ENCODE measurements around a stretch of chr2.

- PRO-cap = no peak
These were observed 36.6 kb upstream of the HAAO start for GRCh38 chr2:42828940-42829330.

- PRO-cap = unidirectional peak, minus-strand start at chr2:42924915
These were observed 132.3 kb upstream of the HAAO start for GRCh38 chr2:42924485-42925279.

DNA sequence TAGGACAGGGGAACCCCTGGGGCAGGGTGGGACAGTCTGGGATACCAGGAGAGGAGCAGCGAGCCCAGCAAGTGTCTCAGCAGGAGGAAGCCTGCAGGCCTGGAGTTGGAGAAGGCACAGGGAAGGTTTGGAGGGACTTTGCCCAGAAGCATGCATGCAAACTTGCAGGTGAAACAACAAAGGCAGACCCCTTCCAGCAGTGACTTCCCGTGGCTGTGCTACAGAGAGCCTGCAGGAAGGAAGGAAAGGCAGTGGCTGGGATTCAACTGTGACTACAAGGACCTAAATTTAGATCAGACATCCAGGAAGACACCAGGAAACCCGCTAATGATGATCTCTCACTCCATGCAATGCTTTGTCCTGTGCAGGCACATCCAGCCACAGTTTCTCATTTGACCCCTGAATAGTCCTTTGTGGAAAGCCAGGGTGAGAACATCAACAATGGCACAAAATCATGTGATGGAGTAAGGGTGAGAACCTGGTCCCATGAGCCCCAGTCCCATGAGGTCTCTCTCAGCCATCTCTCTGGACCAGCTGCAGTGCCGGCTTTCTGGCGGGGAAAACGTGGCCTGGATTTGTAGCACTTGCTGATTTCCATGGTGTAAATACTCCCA is 158.8 kb upstream of the HAAO start:
- PRO-cap = no peak

GRCh38 chr2:42962507-42963152 is 170.2 kb upstream of the HAAO start:
- PRO-cap = no peak

GRCh38 chr2:43006343-43006705 is 213.9 kb upstream of the HAAO start:
- PRO-cap = no peak

GRCh38 chr2:43042085-43042411 is 184.4 kb downstream of the ZFP36L2 start:
- PRO-cap = no peak

- PRO-cap = no peak
These were observed 179.0 kb downstream of the ZFP36L2 start for GRCh38 chr2:43047330-43047837.

DNA sequence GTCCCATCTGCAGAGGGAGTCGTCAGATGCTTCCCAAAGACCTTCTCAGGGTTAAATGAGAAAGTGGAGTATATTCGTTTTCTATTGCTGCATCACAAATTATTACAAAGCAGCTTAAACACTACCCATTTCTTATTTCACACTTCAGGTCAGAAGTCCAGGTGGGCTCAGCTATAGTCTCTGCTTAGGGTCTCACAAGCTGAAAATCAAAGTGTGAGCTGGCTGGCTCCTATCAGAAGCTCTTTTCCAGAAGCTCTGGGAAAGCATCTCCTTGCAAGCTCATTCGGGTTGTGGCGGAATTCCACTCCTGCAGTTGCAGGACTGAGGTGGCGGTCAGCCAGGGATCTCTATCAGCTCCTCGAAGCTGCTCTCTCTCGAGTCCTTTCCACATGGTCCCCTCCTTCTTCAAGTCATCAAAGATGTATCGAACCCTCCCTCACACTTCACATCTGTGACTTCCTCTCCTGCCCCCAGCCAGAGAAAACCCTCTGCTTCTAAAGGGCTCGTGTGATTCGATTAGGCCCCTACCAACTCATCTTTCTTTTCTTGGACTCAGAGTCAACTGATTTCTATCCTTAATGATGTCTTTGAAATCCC is 141.8 kb downstream of the ZFP36L2 start:
- PRO-cap = no peak

GRCh38 chr2:43100732-43101712 is 125.4 kb downstream of the ZFP36L2 start:
- PRO-cap = bidirectional peak, plus-strand start at chr2:43101094, minus-strand start at chr2:43100992

DNA sequence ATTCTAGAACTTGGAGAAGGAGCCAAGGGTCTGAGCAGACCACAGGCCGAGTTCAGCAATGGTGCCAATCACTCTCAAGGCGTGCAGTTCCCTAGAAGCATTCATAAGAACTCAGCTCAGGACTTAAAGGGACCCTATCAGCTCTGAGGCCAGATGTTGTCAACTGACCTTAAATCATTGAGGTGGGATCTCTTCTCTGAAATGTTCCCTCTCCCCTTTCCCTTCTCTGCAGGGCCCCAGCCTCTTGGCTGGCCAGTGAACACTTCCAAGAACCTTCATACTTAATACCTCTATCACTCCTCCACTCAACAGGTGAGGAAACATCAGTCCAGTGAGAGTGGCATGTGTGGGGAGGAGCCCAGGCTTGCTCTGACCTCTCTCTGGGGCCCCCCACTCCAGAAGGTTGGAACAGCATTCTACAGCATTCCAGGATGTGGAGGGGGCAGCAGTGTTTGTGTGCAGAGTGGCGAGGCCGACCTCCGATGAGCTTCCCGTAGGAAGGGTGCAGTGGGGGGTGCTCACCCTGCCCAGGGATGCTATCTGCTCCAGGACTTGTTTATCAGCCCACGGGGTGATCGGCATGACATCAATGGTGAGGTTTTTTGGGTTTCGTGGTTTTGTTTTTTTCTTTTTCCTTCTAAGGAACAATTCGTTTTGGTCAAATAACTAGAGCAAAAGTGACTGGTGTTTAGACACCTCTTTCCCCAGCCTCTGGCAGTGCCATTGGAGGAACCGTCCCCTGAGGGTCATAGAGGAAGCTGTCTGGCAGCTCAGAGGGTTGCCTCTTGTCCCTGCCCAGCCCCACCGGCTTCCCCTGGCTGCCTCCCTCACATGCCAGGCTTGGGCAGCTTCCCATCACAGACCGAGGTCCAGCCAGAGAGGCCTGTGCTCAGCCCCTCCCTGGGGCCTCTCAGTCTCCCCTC is 96.7 kb downstream of the ZFP36L2 start:
- PRO-cap = no peak

- PRO-cap = no peak
These were observed 33.2 kb downstream of the ZFP36L2 start for GRCh38 chr2:43193247-43193622.

DNA sequence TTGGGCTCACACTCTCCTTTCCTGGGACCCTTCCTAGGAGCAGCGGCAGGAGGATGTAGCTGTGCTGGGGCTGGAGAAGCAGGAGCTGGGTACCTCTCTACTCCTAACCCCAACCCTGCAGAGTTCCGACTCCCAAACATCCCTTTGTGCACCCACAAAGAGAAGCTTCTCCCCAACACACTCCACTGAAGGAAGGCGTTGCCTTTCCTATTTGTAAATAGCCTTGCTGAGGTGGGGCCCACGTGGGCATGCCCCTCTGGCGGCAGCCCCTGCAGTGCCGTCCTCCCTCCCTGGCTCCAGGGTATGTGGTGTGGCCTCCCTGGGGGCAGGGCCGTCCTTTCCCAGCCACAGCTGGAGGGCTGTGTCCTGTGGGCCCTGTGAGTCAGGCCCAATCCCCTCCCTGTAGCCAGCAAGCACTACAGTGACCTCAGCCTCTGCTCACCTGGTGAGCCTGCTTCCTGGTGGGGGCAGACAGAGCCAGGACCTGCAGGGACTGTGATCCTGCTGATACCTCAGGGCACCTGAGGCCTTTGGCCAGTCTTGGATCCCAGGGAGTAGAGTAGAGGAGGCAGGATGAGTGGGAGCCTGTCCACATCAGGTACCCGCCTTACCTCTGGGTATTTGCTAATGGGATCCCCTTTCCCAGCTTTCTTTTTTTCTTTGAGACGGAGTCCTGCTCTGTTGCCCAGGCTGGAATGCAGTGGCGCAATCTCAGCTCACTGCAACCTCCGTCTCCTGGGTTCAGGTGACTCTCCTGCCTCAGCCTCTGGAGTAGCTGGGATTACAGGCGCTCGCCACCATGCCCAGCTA is 26.5 kb downstream of the ZFP36L2 start:
- PRO-cap = no peak

DNA sequence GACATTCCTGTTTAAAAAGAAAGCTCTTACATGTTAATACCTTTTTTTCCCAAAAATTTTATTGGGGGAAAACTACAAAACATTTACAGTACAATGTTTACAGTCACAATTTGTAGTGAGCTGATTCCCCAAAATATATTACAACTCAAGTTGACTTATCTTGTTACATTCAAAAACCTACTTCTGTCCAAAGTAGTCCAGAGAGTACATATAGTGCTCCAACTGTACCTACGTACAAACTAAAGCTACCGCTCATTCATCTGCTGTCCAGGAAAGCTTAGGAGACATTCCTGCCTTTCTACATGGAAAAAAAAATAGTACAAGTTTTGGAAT is 4.1 kb downstream of the ZFP36L2 start:
- PRO-cap = no peak

DNA sequence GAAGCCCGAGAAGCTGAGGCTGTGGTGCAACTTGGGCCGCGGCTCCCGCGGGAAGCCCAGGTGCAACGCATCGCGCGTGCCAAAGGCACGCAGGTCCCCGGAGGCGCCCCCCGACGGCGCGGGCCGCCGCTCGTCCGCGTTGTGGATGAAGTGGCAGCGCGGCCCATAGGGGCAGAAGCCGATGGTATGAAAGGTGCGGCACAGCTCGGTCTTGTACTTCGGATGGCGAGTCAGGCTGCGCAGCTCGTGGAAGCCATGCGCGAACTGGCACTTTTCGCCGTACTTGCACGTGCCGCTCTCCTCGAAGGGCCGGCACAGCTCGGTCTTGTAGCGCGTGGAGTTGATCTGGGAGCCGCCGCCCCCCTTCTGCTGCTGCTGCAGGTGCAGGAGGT is 1.4 kb downstream of the ZFP36L2 start:
- PRO-cap = no peak

GRCh38 chr2:43264853-43265349 is 38.5 kb upstream of the ZFP36L2 start:
- PRO-cap = no peak

GRCh38 chr2:43276598-43277844 is 50.6 kb upstream of the ZFP36L2 start:
- PRO-cap = no peak

- PRO-cap = no peak
These were observed 122.9 kb upstream of the ZFP36L2 start for GRCh38 chr2:43349248-43349854.

DNA sequence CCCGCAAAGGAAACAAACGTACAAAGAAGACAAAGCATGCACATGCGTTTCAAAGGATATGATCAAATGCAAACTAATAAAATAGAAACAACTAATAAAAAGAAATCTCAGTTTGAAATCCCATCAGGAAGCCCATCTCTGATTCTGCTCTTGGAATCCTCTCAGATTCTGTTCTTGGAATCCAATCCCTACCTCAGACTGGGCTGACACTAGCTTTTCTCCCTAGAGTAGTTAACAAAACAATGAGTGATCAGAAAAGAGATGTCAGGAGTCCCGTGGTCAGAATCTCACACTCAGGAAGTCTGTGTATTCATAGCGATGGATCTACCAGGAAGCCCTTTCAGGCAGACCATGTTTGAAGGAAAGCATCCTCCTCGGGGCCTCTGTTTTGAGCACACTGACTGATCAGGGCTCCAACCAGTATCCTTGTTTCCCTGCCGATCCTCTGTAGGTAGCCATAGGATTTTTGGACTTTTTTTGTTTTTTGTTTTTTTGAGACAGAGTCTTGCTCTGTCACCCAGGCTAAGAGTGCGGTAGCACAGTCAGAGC is 150.6 kb downstream of the THADA start:
- PRO-cap = no peak

- PRO-cap = no peak
These were observed 132.7 kb downstream of the THADA start for GRCh38 chr2:43462820-43463901.

DNA sequence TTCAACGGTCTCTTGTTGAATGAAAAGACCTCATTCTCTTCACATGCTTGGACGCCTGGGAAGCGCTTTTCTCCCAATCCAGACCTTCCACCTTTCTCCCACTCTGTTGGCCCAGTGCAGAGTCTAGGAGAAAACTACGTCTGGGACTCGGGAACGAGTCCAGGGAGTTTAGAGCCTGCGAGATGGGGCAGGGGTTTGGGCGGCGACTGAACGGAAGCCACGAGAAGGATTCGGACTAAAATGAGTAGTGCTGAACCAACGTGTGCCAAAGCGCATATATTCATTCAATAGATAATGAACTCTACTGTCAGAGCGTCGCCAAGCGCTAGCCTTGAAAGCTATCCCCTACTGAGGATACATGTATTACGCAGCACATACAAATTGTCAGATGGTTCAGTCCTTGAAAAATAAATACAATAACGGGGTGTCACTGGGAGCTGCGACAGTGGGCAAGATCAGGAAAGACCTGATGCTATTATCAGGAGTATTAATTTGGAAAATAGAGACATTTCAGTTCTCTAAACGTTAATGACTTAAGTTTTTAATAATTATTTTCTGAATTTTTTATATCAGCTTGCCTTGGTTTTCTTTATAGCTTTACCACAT is 521 bp upstream of the THADA start:
- PRO-cap = no peak

Data from trachea (tissue), 1 donor.